Glomerular endothelial cell (primary cell): ENCODE measurements around a stretch of chr7.

DNA sequence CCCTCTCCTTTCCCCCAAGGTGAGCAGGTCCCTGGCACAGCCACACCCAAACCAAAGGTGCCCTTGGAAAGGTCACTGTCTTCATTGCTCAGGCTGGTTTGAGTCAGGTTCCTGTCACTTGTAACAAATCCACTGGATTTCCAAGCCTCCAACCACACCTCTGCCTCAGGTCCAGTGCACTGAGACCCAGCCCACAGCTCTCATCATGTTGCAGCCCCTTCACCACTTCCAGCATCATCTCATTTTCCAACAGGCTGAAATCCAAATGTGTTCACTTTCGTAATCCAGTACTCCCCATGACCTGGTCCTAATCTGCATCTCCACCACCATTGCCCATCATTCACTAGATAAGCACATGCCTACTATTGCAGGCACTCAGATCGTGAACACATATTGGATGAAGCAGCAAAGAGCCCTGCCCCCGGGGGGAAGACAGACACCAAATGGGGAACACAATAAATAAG, 76.2 kb upstream of the INSIG1 start:
- RAMPAGE, long total RNA = no peak

- RAMPAGE, long total RNA = no peak
These were observed 6.3 kb downstream of the INSIG1 start for GRCh38 chr7:155303962-155304415.

GRCh38 chr7:155649614-155650344, 5.3 kb downstream of the RBM33 start:
- RAMPAGE, long total RNA = no peak

DNA sequence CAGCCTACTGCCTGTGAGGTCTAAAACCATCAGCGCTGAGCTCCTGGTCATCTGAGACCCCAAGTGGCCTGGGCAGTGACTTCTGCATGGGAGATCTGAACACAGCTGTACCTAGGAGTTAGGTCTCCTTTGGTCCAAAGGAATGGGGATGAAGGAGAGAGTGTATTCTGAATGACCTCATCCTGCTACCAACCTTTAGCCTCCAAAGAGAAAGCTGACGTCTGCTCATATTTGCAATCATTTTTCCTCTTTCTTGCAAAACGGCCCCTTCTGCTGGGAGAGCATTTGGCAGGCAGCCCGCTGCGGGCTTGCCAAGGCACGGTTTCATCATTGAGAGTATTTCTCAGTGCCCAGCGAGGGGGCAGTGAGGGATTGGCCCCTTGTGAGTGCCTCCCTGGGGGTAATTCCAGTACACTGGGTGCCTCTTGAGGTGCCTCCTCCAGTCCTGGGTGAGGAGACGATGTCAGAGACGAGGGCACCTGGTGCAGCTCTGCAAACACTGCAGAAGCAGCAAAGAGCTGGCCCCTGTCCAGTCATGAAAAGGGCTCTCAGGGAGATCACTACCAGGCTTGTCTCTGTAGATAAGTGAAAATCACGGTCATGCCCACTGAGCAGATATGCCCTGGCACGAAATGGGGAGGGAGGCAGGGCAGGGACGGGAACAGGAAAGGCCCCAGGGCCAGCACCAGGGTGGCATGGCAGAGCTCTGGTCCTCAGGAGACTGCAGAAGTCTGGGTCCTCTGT, 48.6 kb upstream of the SHH start:
- RAMPAGE, long total RNA = no peak

- RAMPAGE, long total RNA = no peak
These were observed 37.7 kb upstream of the RNF32 start for GRCh38 chr7:156602855-156603359.

DNA sequence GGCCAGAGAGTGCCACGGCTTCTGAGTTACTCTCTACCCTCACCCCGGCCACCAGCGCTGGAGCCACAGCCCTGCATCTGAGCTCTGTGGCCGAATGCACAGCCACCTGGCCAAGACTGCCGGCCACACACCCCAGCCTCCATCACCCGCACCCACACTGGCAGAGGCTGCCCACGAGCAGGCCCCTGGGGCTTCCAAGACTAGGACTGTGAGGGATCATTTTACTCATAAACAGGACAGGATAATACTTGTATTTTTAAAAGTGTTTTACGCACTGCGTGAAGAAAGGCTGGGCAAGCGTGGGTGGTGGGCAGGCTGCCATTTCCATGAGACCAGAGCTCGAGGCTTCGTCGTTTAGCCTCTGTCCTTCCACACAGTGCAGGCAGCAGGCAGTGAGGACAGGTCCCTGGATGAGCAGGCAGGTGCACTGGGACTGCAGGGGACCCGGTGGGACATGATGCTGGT, 35.6 kb upstream of the RNF32 start:
- RAMPAGE, long total RNA = no peak

GRCh38 chr7:156664946-156665824, 24.6 kb downstream of the RNF32 start:
- RAMPAGE, long total RNA = no peak

DNA sequence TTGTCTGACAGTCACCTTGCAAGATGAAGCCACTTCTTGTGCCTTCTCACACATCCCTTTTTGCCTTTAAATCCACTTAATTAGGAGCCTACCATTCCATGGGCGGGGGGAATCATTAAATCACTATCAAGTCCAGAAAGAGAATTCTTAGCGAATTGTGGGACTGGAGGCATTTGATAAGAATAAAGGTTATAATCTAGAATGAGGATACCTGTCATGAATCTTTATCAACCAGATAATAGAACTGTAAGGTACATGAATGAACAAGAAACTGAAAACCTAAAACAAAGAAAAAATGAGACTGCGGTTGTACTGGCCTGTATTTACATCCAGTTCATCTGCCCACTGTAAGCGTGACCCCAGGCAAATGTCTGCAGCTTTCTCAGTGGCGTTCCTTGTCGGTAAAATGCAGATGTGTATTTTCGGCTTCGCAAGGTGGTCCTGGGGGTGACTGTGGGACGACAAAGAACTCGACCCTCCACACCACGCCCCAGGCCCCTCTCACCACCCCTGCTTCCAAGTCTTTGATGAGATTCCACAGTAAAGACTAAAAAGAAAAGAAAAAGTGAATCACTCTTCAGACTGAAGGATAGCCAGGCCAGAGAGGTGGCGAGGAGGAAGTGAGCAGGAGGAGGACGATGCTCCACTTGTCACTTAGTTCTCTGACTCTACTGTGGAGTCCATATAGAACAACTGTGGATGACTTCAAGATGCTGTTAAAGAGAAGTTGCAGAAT, 38.4 kb downstream of the RNF32 start:
- RAMPAGE, long total RNA = no peak

DNA sequence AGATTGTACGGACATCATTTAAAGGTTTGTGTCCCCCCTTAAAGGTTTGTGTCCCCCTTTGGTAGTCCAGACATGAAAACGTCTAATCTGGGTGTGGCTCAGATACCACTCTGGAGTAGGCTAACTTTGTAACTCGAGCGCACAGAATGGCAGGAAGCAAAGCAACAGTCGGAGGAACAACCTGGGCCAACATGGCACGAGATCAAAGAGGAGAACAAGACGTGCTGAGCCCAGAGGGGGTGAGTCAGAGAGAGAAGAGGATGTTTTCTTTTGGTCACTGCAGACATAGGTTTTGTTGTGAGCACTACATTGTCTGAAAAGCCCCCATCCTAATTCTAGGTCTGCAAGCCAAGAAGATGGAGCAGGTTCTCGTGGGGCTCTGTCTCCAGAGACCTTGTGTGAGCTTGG, 10.5 kb upstream of the LMBR1 start:
- RAMPAGE, long total RNA = no peak

- RAMPAGE, long total RNA = no peak
These were observed 11.1 kb downstream of the MNX1 start for GRCh38 chr7:156999074-157000032.

DNA sequence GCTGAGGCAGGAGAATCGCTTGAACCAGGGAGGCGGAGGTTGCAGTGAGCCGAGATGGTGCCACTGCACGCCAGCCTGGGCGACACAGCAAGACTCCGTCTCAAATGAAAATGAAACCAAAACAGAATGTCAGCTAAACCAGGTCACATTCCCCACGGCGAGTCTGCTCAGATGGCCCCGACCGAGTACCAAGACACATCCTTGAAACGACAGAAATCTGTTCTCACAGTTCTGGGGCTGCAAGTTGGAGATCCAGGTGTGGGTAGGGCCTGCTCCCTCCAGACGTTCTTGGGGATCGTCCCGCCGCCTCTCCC, 28.9 kb upstream of the MNX1 start:
- RAMPAGE, long total RNA = no peak

GRCh38 chr7:157143811-157144416, 5.2 kb downstream of the UBE3C start:
- RAMPAGE, long total RNA = no peak

DNA sequence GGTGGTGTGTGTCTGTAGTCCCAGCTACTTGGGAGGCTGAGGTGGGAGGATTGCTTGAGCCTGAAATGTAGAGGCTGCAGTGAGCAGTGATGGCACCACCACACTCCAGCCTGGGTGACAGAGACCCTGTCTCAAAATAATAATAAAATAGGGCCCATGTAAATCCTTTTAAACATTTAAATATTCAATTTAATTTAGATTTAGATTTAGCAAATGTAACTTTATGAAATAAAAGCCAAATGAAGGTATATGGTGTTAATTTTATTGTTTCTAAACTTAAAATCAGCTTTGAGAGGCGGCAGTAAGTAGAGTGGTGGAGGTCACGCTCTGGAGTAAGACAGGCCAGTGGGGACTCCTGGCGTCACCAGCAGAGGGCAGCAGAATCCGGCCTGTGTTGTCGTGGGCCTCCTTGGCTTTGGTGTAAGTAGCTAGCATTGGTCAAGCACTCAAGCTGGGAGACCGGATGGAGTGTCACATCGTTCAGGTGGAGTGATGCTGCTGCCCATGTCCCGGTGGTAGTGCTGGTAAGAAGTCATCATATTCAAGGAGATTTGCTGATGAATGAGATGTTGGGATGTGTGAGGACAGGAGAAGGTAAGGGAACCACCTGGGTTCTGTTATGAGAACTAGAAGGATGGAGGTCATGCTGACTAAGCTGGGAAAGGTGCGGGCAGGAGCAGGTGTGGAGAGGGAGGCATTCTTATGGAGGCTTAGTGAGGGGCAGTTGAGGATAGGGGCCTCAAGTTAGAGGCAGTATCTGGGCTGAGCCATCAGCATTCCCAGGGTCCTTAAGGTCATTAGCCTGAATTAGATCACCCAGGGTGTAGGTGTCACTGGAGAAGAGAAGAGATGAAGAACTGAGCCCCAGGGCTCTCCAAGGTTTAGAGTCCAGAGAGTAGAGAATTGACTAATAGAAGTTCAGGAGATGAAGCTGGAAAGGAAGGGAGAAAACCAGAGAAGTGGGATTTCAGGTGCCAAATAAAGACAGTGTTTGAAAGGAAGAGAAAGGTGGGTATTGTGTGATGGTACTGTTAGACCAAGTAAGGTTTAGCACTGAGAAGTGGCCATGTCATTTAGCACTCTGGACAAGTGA, 98.5 kb upstream of the DNAJB6 start:
- RAMPAGE, long total RNA = no peak

GRCh38 chr7:157281178-157282014, 55.4 kb upstream of the DNAJB6 start:
- RAMPAGE, long total RNA = no peak

- RAMPAGE, long total RNA = no peak
These were observed 54.4 kb upstream of the DNAJB6 start for GRCh38 chr7:157282109-157283035.

DNA sequence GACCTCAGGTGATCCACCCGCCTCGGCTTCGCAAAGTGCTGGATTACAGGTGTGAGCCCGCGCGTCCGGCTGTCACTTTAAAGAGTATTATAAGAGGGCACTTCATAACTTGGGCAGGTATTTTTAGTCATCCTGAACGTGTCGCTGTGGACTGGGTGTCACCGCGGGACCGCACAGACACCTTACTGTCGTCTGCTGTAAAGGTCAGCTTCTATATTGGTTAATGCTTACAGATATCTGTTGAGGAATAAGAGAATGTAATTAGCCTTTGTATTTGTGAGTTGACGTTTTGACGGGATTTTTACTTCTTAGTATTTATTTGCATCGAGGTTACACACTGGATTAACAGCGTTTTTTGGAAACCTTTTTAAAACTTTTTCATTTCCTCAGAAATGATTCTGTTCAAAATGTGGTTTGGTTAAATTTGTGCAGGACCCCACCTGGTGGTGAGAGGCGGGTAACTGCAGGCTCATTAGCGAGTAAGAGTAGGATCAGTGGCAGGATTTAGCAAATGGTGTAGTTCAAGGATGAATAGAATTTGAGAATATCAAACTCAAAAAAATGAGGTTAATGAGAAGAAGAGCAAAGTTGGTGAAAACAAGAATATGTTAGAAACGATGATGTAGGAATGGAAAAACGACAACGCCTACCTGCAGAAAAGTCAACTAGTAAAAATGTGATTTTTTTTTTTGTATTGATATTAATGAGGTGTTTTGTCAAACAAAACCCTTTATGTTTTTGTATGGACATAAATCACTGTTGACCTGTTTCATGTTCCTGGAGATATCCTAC, 3.2 kb downstream of the DNAJB6 start:
- RAMPAGE, long total RNA = no peak

- RAMPAGE, long total RNA = no peak
These were observed 277.1 kb downstream of the DNAJB6 start for GRCh38 chr7:157613806-157614337.

DNA sequence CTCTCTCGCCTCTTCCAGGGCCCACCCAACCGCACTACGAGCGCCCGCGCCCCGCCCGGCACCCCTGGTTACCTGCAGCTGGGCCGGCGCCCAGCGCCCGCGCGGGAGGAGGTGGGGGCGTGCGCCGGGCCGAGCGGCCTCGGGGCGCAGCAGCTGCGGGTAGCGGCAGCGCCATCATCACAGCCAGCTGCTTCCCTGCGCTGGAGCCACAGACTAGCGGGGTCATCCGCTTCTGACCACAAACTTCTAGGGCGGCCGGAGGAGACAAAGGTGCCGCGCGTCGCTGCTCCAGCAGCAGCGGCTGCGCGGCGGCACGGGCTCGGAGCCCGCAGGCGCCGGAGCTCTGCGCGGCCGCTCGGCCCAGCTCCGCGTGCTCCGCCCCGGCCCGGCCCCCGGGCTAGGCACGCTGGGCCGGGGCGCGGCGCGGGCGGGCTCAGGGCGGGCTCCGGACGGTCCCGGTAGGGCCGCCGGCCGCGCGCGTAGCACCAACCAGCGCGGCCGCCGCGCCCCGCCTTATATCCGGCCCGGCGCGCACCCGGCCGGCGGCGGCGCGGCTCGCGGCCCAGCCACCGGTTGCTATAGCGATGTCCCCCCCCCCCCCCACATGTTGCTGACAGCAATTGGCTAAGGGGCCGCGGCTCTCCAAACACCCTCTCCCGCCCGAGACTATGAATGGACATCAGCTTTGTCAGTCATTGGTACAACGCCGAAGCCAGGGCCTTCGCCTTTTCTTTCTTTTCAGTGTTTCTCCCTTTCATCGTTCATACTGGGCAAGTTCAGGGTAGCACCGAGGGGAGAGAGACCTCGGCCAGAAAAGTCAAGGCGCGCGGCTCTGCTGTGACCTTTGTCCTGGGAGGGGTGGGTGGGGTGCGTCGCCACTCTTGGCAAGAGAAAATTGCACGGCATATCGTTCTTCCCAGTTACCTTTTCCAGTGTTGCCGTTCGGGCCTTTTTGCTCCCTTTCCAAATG, 354.0 kb downstream of the DNAJB6 start:
- RAMPAGE, long total RNA = no peak

DNA sequence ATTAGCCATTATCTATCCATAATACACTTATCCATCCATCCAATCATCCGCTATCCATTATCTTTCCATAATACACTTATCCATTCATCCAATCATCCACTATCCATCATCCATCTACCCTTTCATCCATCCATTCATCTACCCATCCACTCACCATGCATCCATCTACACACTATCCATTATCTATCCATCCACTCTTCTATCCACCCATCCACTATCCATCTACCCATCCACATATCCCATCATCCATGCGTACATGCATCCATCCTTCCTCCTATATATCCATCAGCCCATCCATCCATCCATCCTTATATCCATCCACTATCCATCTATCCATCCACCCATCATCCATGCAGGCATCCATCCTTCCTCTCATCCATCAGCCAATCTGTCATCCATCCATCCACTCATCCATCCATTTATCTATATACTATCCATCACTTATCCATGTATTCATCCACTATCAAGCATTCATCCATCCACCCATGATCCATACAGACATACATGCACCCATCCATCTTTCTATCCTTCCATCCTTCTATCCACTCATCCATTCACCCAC, 485.8 kb downstream of the DNAJB6 start:
- RAMPAGE, long total RNA = no peak

DNA sequence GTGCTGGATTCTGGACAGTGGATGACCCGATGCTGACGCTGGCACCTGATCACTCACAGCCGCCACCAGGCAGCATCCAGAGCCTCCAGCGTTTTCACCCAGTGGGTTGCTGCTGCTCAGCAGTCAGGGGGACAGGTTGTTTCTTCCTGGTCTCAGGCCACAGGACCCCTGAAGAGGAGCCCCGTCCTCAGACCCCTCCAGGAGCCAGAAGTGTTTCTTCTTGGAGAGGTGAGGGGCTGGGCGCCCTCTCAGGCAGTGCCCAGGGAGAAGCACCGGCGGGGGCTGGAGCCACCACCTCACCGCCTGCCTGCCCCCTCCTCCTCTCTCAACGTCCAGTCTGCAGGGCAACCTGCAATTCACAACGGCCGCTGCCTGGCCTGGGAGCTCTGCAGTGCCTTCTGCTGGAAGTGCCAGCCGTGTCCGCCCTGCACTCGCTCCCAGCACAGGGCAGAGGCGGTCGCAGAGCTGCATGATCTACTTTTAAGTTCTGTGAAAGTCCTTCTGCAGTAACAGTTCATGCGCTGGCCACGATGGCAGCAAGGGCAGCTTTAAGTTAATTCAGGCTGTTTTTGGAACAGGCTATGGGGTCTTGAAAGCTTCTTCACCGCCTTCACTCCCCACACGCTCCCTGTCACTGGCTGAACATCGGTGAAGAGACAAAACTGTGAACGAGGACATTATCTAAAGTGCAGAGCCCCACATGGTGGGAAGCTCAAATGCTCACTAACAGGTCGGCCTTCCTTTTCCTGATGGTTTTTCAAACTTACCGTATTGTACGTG, 504.0 kb downstream of the DNAJB6 start:
- RAMPAGE, long total RNA = no peak